AG10803 (cell line): ENCODE data around the gene MAP7D1.

DNA sequence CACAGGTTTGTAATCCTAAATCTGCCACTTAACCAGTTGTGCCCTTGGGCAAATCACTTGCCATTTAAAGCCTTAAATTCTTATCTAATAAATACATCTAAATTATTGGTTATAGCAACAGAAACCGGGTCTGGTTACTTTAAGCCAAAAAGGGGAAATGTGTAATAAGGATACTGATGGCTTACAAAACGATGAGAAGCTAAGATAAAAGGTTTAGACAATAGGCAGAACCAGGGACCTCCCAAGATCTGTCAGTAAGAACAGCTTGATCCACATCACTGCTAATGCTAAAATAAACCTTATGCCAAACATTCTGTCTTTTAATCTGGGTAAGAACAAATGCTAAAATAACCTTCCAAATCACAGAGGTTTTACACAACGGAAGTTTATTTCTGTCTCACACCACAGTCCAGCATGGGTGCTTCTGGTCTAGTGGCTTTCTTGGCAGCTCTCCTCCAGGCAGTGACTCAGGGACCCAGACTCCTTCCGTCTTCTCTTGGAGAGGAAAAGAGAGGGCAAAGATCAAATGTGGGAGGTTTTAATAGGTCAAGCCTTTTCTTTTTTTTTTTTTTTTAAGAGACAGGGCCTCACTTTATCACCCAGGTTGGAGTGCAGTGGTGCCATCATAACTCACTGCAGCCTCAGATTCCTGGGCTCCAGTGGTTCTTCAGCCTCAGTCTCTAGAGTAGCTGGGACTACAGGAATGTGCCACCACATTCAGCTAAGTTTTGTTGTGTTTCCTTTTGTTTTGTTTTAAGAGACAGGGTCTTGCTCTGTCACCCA is 16.4 kb upstream of the ZMYM1 start:
- RRBS = no CpG with 5 or more reads among the region's 4 CpGs

DNA sequence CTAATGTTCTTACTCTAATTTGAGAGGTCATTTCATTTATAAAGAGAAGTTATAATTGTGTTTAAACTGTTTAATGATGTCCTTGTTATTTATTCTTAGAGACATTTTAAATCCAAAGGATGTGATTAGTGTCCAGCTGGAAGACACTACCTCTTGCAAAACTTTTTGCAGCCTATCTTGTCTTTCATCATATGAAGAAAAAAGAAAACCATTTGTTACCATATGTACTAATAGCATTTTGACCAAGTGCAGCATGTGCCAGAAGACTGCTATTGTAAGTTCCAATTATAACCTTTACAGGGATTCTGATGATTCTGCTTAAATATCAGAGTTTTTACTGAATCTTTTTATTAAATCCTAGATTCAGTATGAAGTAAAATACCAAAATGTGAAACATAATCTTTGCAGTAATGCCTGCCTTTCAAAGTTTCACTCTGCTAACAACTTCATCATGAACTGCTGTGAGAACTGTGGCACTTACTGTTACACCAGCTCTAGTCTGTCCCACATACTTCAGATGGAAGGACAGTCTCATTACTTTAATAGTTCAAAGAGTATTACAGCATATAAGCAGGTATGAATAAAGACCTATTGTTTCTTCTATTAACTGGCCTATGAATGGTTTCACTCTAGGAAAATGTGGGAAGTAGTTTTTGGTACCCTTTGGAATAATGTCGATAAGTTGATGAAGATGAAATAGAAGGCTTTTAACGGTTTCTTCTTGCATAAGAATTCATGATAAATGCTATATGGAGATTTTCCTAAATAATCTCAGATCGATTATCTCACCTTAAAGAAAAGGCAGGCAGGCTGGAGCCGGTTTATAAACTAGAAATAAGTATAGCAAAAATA is 25.2 kb downstream of the ZMYM1 start:
- RRBS = no CpG with 5 or more reads among the region's 4 CpGs

DNA sequence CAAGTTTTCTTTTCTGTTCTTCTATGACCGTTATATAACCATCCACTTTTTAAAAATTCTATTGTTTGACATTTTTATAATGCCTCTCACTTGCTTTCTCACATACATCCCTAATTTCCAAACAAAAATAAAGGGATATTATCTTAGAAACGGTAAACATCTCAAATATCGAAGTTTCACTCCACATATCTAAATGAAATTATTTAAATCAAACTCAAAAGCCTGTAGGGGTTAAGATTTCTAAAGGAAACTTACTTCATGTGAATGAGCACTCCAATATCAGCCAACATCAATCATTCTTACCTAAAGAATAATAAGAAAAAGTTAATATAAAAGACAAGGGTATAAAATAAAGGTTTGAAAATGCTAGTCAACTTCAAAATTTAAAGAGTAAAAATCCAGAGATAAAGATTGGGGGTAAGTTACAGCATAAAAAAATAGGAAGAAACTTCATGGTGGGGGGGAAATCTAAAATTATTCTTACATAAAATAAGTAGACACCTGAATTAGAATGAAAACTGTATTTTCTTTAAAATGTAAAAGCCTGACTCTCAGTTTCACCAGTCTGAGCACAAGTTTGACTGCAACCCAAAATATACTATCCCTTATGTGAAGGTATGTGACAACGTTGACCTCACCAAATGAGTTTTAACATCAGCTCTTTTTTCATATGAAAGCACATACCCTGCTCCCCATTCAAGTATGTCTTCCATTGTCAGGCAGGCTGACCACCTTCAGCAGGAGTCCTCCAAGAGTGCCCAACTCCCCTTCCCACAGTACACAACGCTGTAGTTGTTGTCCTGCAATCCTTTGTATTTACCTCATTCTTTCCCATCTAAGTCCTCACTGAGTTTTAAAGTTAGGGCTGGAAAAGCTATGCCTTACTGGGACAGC is 15.0 kb downstream of the SFPQ start:
- RRBS = no CpG with 5 or more reads among the region's 5 CpGs

- RRBS = no CpG with 5 or more reads among the region's 10 CpGs
Measured at GRCh38 chr1:35180674-35181436, 12.1 kb downstream of the SFPQ start.

- RRBS = no CpG with 5 or more reads among the region's 13 CpGs
Measured at GRCh38 chr1:35184439-35184959, 8.4 kb downstream of the SFPQ start.

DNA sequence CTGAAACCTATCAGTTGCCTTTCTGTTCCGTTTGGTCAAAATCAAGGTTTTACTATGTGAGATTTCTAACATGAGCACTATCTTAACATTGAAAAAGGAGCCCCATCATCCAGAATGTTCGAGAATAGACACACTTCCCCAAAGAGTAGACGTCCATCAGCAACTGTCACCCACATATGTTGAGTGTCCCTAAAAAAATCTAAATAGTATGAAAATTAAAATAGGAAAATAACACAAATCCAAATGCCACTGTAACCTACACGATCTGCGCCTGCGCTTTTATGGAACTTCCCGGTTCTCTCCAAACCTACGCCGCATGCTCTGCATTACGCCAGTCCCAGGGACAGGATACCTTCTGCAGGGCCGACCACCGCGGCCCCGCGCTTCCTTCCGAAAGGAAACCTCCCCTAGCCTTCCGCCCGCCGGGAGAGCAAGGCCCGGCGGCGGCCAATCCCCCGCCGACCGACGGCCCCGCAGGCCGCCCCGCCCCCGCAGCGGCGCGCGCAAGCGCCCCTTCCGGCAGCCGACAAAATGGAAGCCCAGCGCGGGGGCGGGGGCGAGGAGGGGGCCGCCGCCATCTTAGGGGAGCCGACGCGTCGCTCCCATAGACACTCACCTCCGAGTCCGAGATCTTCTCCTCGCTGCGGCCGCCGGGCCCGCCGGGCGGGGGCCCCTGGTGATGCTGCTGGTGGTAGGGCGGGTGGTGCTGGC is 1.2 kb downstream of the SFPQ start:
- RRBS = 1% methylated on average over 16 of the region's 57 CpGs

- RRBS = no CpG with 5 or more reads among the region's 18 CpGs
Measured at GRCh38 chr1:35193239-35193926, 438 bp upstream of the SFPQ start.

DNA sequence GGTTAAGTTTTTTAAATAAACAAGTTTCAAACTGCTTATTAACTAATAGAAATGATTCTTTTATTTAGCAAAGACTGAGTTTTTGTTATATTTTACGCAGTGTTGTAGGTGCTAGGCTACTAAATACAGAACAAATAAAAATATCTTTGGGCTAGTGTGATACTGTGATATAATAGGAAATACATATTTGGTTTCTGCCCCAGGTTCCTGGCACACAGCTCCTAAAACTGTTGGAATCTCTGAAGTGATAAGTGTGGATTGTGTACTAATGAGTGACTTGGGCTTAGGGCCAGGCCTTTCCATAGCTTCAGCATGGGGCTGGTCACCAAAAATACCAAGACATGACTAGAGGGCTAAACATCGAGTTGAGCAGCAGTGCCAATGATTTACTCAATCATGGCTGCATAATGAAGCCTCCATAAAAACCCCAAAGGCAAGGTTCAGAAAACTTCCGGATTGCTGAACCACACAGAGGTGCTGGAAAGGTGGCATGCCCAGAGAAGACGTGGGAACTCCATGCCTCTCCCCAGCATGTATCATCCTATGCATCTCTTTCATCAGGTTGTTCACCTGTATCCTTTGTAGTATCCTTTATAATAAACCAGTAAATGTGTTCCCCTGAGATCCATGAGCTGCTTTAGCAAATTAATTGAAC is 51.5 kb downstream of the ZMYM4 start:
- RRBS = no CpG with 5 or more reads among the region's 4 CpGs

- RRBS = no CpG with 5 or more reads among the region's 4 CpGs
Measured at GRCh38 chr1:35357318-35357896, 88.9 kb downstream of the ZMYM4 start.

DNA sequence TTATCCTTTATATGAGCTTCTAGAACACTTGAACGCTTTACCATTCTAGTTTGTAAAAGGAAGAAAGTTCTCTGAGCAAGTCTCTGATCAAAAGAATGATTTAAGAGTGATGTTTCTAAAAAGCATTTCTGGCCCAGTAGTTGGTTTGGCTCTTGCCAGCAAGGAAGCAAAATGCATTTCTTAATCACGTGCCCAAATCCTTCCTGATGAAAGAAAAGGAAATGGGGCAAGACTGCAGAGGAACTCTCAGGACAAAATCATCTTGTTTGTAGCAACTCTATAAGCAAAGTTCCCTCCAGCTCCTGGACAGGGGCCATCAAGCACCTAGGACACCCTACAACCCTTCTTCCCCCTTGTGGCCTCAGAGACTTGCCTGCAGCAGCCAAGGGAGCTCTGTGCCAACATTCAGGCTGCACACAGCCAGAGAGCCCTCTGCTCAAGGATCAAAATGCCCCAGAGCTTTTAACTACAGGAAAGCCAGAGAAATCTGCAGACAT is 105.2 kb downstream of the KIAA0319L start:
- RRBS = no CpG with 5 or more reads among the region's 2 CpGs

DNA sequence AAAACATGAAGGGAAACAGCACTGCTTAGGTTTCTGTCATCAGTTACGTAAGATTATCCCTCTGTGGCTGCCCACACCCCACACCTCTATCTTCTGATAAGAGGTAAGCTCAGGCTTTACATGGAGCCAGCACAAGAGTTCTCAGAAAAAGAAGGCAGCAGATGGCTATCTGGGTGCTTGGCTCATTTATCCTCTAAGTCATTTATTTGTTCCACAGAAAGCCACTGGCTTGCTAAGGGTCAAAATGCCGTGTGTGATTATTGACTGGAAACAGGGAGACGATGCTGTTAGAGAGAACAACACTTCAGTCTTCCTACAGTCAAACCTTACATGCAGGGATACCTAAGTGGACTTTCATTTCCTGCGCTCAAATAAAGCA is 57.4 kb downstream of the KIAA0319L start:
- RRBS = no CpG with 5 or more reads among the region's 4 CpGs

DNA sequence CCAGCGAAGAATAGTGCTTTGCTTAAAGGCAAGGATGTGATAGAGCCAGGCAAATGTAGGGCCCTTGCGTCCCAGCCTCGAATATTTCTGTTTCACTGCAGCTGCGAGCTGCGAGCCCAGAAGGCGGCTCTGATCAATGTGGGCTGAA is 244 bp upstream of the TFAP2E start:
- RRBS = no CpG with 5 or more reads among the region's 6 CpGs

GRCh38 chr1:35601572-35602613 is 28.8 kb downstream of the TFAP2E start:
- RRBS = no CpG with 5 or more reads among the region's 16 CpGs

- RRBS = no CpG with 5 or more reads among the region's 6 CpGs
Measured at GRCh38 chr1:35922725-35923896, 7.8 kb upstream of the AGO3 start.

DNA sequence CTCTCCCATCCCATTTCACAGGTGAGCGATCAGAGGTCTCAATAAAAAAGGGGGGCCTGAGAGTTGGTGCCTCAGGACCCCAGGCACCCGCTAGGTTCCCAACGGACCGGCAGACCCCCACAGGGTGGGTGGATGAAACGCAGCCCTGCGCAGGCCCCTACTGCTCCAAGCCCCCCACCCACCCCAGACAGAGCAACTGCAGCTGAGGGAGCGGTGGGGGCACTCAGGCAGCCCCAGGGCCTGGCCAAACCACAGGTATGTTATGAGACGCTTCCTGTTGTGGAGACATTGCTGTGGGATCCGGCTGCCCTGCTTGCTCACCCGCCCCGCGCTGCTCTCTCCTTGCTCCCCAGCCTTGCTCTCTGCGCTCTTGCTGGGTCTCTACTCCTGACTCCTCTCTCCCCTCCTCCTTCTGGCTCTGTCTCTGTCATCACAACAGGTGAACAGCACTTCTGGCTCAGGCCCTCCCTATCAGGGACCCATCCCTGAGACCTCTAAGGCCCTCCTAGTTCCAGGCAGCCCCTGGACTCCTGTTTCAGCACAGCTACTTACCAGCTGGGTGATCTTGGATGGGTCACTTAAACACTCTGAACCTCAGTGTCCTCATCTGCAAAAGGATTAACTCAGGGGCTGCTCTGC is 16.0 kb downstream of the COL8A2 start:
- RRBS = no CpG with 5 or more reads among the region's 13 CpGs

DNA sequence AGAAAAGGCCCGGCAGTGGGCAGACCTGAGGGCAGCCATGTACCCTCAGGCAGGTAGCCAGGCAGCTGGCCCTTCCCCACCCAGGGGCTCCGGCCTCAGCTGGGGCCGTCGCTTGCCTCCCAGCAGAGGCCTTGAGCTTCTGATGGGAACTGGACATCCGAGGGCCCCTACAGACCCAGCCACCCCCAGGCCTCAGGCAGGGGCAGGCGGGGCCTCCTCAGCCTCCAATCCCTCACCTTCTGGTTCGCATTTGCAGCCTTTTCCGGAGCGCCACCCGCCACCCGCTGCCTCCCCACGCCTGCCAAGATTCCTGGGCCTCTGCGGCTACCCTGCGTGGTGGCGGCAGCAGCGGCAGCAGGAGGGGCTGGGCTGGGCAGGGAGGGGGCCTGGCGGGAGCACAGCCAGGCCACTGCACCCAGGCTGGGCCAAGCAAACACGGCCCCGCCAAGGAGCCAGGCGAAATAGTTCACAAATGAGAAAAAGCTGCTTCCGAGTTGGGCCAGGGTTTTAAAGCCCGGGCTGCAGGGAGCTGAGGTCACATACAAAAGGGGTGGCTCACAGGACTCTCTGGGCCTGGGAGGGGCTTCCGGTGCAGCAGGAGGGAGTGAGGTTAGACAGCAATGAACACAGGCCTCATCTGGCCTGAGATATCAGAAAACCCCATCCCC is 9.9 kb downstream of the COL8A2 start:
- RRBS = 14% methylated on average over 4 of the region's 23 CpGs

DNA sequence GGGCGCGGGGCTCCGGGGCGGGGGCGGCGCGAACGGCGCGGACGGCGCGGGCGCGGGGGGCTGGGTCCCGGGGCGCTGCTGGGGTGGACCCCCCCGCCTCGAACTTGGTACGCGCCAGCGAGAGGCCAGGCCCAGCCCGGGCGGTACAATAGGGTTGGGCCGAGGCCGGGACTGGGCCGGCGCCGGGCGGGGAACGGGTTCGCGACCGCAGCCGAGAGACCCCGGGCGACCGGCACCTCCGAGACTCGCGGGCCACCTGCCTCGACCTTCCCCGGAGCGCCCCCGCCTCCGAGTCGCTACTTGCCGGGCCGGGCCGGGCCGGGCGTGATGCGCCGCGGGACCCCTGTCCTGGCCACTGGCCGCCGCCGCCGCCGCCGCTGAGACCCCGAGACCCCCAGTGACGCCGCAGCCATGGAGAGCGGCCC is at the start of gene MAP7D1:
Gene MAP7D1 (plus strand): TSS at position 154 of the 425 bp plus-strand sequence.
- RRBS = 2% methylated on average over 35 of the region's 65 CpGs

- RRBS = 73% methylated on average over 23 of the region's 72 CpGs
Measured at GRCh38 chr1:36176181-36176882, 20.4 kb downstream of the MAP7D1 start.

GRCh38 chr1:36179480-36179969 is 23.6 kb downstream of the MAP7D1 start:
- RRBS = no CpG with 5 or more reads among the region's 7 CpGs